Progenitor cell of endocrine pancreas (in vitro differentiated cells): ENCODE data around the genes GPNMB and IGF2BP3.

DNA sequence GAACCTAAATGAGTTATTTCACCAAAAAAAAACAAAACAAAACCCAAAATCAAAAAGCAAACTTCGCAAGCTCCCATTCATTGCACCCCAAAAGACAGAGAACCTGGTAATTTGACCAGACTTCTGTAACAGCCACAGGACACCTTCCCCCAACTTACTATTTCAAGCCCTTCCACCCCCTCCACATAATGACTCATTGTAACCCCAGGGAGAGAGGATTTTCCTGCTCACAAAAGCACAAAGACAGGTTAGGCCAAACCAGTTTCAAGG is 66.9 kb downstream of the STEAP1B start:
- PRO-cap = no peak

DNA sequence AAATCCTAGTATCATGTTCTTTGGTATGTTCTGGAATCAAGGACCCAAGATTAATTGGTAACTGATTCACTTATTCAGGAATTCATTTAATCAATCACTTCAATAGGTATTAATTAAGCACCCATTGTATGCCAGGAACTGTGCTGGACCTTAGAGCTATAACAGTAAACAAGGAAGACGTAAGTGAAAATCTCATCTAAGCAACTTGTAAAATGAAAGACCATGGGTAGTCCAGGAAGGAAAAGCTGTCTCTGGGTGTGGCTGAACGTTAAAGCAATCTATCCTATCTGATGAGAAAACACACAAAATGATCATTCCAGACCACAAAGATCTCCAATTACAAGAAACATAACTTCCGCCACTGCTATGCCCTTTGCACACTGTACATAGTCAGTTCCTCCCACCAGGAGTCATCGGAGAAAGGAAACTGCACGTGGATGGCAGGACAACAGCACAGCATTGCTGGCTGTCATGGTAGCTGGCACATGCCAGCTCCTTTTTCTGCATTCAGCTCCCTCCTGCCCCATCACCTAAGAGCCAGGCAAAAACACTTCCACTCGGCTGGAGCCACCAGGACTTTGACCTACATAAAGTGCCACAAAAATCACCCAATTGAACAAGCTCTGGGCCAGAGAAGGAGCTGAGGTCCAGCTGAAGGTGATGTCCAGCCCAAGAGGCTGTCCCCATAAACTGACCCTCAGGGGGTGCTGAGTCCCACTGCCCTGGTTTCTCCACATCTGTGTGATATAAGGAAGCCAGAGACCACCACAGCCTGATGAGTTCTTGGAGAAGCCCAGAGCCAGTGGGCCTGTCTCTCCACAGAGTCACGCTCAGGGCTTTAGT is 56.5 kb downstream of the STEAP1B start:
- PRO-cap = no peak

GRCh38 chr7:22564608-22565171 is 64.7 kb upstream of the STEAP1B start:
- PRO-cap = no peak

GRCh38 chr7:22696643-22697316 is 30.2 kb upstream of the IL6 start:
- PRO-cap = no peak

- PRO-cap = no peak
These were observed 3.8 kb upstream of the IL6 start for GRCh38 chr7:22723001-22723712.

DNA sequence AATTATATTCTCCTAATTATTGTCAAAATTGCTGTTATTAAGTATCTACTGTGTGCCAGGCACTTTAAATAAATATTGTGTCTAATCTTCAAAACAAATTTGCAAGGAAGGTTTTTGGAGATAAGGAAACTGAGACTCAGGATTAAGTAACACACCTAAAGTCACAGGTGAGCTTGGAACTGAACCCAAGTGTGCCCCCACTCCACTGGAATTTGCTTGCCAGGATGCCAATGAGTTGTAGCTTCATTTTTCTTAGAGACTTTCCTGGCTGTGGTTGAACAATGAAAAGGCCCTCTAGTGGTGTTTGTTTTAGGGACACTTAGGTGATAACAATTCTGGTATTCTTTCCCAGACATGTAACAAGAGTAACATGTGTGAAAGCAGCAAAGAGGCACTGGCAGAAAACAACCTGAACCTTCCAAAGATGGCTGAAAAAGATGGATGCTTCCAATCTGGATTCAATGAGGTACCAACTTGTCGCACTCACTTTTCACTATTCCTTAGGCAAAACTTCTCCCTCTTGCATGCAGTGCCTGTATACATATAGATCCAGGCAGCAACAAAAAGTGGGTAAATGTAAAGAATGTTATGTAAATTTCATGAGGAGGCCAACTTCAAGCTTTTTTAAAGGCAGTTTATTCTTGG is 1.5 kb downstream of the IL6 start:
- PRO-cap = no peak

DNA sequence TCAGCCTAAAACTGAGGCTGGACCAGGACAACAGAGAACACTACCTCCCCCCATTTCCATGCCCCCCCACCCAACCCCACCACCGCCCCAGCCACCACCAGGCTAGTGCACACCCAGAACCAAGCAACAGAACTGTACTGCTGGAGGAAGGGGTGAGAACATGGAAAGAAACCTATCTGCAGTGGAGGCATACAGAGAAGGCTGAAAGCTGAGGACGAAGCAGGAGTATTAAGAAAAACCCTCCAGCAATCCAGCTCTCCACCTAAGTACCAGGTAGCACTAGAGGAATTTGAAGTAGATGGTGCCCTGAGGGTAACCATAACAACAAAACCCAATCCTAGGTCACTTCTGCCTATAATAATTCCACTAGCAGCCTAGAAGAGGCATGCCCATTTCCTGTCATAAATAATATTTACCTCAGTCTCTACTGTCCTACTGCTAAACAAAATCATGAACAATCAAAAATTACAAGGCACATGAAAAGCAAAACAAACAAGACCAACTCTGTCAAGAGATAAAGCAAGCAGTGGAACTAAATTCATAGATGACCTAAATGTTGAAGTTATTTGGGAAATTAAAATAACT is 51.1 kb downstream of the HYCC1 start:
- PRO-cap = no peak

DNA sequence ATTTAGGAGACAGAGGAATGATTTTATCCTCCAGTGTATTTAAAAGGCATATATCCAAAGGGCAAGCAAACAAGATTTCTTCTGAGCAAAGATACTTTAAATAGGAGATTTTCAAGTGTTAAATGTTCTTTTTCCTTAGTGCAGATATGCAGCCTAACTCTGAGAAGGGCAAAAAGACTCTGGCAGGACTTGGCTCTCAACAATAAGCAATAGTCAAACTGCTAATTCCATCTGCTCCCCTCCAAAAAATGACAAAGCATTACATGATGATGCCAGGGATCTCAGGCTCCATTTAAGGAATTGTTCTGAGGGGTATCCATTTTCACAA is 4.2 kb downstream of the HYCC1 start:
- PRO-cap = no peak

DNA sequence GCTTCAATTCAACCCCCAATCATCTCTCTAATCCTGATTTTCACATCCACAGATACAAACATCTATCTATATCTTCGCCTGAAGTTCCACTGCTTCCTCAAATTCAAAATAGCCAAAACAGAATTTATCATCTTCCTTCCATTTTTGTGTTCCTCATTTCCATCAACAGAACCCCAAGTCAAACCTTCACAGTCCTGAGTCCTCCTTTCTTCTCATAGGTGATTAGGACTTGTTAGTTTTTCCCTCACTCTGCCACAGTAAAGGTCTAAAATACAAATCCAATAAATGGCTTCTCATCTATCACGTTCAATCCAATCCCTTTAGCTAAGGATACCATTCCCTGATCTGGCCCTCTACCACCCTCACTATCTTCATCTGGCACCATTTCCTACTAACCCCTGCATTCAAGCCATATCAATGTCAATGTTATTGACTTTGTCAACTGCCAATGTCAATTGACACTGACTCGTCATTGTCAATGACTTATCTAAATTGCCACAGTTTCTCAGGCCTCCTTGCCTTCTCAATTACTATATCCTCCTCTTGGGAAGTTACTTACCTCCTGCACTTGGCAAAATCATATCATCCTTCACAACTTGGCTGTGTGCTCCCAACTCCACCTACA is 2.5 kb downstream of the HYCC1 start:
- PRO-cap = no peak

DNA sequence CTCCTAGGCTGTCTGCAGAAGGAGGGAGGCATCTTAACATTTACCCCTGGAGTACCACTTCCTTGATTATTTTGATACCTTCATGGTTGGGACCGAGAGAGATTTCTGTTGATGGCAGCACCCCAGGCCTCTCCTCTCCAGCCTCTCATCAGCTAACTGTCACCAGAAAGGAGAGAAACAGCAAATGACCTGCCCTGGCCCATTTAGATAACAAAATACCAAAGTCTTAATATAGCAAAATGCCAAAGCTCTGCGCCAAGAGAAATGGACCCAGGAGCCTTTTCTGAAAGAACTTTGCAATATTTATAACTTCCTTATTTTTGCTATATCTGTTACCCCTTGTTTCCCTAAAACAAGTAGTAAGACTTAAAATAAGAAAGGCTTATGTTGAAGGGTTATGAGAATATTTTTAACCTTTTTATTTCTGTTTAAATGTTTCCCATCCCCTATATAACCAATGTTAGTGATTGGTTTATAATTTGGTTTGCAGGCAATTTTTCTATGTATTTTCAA is 29.9 kb upstream of the KLHL7 start:
- PRO-cap = no peak

- PRO-cap = no peak
These were observed at the start of gene GPNMB for GRCh38 chr7:23246518-23247094. Gene GPNMB (plus strand): TSS chr7:23246775.

DNA sequence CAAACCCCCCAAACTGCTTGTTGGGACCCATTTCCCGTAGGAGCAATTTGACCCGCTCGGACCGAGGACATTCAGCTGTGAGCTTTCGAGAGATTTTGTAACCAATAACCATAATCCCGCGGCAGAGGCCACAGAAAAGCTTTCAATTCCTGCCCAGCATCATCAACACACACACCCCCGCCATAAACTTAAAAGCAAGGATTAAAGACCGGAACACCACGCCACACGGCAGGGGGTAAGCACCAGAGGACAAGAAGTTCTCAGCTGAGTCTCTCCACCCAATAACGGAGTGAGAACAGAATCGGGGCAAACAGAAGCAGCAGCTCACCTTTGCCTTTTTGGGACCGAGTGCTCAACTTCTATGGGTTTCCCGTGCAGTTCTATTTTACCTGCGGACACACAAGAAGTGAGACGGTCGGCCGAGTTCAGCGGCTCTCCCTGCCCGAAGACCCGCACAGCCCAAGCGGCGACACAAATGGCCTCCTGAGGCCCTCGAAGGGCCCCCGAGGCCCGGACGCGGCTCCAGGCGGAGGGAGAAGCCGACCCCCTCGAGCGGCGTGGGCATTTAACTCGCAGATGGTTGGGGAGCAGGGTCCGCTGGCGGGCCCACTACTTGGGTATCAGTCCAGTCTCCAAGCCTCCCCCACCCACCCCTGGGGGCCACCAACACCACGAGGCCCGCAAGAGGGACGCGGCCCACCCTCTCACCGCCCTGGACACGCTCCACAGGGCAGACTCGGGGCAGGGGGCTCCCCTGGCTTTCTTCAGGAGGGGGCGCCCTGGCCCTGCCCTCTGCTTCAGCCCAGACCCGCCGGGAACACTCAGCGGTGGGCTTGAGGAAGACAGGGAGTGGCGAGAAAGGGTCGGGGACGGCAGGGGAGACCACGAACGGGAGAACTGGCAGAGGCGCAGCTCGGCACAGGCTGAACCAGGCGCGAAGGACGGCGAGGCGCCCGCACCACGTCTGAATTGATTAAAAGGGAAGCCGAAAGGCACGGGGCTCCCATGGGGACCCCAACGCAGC is 1.8 kb downstream of the IGF2BP3 start:
- PRO-cap = bidirectional peak, plus-strand start at position 384 of the sequence, minus-strand start outside the sequence; bidirectional peak, plus-strand start at position 564 of the sequence, minus-strand start at position 480 of the sequence; bidirectional peak, plus-strand start at position 903 of the sequence, minus-strand start at position 899 of the sequence; bidirectional peak, plus-strand start outside the sequence, minus-strand start at position 943 of the sequence

DNA sequence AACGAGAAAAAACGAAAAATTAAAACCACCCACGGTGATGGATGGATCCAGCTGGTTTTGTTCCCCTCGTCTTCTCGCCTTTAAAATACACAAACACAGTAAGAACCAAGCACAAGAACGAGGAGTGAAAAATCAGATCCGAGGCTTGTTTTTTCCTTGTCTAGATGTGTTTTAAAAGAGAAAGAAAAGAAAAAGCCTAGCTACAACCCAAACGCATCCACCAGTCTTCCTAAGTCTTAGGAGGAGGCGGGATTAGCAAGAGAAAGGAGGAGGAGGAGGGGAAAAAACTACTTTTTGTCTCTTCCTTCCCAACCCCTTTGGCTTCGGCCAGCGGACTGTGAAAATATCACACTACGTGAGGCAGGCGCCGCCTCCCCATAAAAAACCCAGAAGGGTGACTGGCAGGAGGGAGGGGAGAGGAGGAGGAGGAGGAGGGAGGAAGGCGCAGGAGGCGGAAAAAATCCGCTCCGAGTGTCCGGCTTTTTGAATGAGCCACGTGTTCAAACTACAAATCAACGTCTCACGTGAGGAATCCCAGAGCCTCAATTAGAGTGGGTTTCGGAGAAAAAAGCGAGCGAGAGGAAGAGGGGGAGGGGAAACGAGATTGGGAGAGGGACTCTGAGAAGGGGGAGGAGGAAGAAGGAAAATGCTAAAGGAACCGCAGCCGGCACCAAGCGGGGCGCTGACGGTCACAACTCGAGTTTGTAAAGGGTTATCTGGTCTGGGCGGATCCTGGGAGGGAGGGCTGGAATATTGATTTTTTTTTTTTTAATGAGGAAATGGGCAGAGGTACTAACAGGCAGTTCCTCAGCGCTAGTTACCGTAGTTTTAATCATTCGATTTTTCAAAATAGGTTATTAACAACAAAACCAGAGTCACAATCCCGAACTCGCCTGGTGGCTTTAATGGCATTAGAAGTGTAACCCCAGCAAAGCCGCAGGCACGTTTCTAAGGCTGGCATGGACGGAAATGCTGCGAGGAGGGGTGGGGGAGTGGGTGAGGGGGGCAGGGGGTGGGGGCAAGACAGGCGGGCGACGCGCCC is at the start of gene IGF2BP3:
TSS of gene IGF2BP3 (minus strand) at position 353 of the 1,042 bp plus-strand sequence.
- PRO-cap = bidirectional peak, plus-strand start at position 652 of the sequence, minus-strand start at position 353 of the sequence

DNA sequence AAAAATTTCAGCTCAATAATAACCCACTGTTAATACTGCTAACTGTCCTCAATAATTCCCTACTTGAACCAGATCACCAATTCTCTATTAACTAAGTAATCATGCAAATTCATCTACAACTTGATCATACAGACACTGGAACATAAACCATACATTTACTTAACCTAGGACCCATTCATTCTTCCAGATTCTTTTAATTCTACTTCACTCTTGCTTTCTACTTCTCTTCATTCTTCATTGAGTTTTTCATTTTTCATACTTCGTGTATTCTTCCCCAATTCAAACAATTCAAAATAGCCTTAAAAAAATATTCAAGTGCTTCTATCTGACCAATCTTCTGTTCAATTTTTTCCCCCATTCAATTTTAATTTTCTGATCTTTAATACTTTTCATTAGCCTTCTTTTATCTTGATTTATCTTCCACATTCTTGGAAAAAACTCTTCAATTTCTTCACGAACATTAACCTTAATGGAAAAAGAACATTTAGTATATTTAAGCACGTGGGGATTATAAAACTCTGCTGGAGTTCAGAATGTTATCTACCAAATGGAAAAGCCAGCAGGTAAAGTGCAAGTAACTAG is 9.7 kb downstream of the TRA2A start:
- PRO-cap = no peak

DNA sequence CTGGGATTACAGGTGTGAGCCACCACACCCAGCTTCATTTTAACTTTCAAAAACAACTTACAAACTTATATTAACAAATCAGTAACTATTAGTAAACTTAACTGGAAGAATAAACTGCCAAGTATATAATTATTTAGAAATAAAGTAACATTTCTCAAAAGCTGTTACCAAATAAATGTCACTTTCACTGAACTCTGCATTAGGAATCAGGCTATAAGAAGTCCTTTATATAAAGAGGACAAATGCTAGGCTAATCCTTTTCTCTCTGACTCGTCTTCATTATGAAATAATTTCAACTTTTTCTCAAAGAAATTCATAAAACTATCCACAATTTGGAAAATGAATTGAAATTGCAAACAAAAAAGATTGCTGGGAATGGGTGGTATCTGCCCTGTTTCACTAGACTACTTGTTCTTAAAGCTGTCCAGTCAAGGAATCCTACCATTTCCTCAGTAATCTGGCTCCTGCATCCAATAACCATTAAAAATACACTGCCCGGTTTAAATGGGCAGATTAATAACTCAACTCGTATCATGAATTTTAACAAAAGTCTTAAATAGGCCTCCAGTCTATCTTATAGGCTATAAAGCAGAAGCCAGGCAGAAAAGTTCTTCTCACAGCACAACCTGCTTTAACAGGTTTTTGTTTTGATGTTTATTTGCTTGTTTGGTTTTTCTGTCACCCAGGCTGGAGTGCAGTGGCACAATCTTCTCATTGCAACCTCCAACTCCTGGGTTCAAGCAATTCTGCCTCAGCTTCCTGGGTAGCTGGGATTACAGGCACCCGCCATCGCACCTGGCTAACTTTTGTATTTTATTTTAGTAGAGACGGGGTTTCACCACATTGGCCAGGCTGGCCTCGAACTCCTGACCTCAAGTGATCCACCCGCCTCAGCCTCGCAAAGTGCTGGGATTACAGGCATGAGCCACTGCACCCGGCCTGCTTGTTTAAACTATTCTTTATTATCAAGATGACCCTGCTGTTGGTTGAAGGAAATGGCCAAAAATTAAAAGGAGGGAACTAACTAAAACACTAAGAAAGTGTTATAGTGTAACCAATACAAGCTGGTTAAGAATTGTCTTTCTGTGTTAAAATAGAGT is 6.5 kb downstream of the TRA2A start:
- PRO-cap = no peak

GRCh38 chr7:24688491-24689131 is 68.7 kb downstream of the GSDME start:
- PRO-cap = no peak

GRCh38 chr7:24728585-24729061 is 28.6 kb downstream of the GSDME start:
- PRO-cap = no peak

- PRO-cap = bidirectional peak, plus-strand start at chr7:24980466, minus-strand start at chr7:24980164; unidirectional peak, minus-strand start at chr7:24980787
These were observed 534 bp upstream of the OSBPL3 start for GRCh38 chr7:24980293-24981131.

- PRO-cap = no peak
These were observed 1.2 kb downstream of the CYCS start for GRCh38 chr7:25123863-25124212.

DNA sequence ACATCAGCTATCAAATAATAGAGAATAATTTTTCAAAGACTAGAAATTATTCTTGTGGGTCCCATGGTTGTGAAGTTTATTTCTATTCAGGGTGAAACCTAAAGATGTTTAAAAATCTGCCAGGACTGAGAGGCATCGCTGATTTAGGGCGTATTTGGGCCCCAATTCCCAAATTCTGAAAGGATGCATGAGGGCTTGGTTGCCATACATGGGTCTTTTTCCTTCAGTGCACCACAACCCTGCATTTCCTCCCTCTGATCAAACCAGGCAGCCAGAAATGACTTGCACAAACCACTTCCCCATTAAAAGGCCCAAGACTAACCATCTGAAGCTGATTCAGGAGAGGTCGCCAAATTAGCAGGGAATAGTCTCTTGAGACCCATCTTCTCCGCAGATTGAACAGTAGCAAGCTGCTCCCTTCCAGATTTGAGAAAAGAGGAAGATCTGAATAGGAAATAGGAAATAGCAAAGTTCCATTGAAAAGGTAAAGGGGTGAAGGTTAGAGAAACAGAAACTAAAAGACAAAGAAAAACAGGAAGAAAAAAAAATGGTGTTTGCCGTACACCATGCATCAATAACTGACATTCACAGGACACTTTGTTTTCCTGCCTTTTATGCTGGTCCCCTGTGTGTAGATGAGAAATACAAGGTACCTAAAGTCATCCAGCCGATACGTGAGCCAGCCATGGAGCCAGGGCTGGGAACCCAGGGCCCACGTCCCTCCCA is 268.2 kb upstream of the NPVF start:
- PRO-cap = no peak